ENCODE measurements around the genes ITPKA, SPTBN5 and TMEM62.

GRCh38 chr15:41482074-41482942, 11.4 kb upstream of the ITPKA start:
- PRO-cap: no peak

GRCh38 chr15:41492958-41493945, at the start of gene ITPKA:
Gene ITPKA, plus strand, starts transcription at chr15:41493874.
- PRO-cap: bidirectional peak, plus-strand start at chr15:41493378, minus-strand start at chr15:41493301; bidirectional peak, plus-strand start at chr15:41493874, minus-strand start at chr15:41493746

DNA sequence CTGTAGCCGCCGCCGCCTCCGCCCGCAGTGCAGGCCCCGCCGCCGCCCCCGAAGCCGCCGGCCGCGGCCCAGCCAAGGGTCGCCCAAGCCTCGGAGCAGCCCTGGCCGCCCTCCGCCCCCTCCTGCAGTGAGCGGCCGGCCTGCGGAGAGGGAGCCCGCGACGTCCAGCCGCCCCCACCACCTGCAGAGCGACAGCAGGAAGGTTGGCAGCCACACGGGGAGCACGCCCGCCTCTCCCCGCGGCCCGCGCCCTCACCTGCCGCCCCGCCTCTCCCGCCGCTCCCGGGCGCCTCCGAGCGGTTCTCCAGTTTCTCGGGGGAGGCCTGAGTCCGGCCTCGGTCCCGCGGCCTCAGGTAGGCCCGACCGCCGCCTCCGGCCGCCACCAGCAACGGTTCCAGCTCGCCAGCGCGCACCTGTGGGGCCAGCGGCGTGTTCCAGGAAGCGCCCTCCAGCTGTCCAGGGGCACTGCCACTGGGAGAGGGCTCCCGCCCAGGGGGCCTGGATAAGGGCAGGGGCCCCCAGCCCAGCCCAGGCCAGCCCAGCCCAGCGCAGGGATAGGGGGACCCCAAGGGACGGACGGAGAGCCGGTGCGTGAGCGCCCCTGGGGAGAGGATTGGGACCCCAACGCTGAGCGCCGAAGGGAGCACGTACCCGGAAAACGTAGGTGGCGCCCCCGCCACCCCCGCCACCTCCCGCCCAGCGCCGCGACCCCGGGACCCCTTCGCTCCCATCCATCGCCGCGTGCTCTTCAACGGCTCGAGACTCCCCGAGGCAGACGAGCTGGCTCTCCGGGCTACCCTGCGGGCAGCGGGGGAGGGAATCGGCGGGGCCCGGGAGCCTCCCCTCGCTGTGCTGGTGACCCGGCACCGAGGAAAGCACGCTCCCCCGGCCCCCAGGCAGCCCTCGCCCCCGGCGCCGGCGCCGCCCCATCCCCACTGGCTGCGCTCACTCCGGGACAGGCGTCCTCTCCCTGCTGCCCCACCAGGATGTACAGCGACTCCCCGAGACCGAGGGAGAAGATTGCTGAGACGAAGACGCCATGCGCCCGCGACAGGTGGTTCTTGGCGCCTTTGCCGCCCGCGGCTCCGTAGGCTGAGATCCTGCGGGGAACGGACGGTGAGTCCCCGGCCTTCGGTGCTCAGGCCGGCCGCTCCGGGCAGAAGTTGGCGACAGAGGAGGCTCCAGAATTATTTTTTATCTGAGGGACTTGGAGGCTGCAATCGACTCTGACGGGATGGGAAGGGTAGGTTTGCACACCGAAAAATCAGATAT, 2.0 kb downstream of the LTK start:
- PRO-cap: bidirectional peak, plus-strand start at position 307 of the sequence, minus-strand start at position 275 of the sequence

GRCh38 chr15:41527706-41528239, 14.1 kb upstream of the LTK start:
- PRO-cap: no peak

GRCh38 chr15:41562361-41563426, 3.7 kb downstream of the TYRO3 start:
- PRO-cap: no peak

- PRO-cap: no peak
Observed at GRCh38 chr15:41749581-41750684, 24.4 kb upstream of the MAPKBP1 start.

- PRO-cap: no peak
Observed at GRCh38 chr15:41893746-41894483, at the start of gene SPTBN5. Gene SPTBN5, minus strand, starts transcription at chr15:41894053.

- PRO-cap: no peak
Observed at GRCh38 chr15:41921629-41922180, 27.9 kb upstream of the SPTBN5 start.

DNA sequence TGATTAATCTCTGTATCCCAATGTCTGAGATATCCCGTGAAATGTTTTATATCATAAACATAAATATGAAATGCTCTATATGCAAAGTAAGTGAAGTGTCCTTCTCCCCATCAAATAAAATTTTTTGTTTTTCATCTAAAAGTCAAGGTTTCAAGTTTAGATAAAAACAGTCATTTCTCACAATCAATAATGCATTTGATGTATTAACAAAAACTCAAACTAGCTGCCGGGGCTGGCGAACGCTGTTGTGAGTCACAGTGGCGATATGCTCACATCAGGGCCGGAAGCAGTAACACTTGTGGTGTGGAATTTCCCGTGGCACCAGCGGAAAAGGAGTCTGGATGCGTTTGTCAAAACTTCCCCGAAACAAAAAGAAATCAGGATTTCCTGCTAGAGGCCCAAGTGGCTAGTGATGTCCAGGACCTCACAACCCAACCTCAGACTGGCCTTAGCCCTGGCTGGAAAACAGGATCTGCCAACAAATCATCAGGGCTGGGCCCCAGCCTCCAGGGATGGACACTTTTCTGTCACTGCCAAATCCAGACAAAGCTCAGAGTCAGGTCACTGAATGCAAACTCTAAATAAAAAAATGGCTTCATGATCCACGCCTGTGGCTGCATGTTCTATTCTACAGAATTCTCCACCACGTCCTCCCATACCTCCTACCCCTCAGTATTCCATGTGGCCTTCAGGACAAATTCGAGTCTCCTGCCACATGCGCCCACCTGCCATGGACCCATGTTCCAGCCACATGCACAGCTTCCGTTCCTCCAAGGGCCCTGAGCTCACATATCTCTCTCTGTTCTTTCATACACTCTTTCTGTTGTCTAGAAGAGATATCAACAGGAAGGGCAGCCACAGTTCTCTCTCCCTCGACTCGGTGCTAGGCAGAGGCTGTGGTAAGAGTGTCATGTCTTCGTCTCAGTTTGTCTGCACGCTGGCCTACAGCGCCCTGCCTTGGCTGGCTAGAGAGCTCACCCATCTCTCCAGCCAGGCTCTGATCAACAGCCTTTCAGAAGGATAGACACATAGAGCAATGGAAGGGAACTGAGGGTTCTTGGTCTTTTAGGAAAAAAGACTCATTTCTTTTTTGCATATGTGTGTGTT, 35.5 kb downstream of the EHD4 start:
- PRO-cap: no peak

DNA sequence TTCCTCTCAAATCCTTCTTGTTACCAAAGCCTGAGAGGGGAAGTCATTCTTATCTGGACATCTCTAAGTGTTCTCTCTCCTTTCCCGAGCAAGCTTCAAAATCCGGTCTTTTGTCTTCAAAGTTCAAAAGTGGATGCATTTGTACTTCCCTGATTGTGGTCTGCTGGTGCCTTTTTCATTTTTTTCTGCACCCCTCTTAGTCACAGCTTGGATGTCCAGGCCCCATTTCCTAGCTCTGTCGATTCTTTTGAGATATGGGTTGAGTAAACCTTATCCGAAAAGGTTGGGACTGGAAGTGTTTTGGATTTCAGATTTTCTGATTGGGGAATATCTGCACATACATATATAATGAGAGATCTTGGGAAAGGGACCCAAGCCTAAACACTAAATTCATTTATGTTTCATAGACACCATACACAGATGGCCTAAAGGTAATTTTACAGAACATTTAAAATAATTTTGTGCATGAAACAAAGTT, 34.7 kb downstream of the EHD4 start:
- PRO-cap: no peak

GRCh38 chr15:42045250-42045553, 24.4 kb upstream of the PLA2G4E start:
- PRO-cap: no peak

DNA sequence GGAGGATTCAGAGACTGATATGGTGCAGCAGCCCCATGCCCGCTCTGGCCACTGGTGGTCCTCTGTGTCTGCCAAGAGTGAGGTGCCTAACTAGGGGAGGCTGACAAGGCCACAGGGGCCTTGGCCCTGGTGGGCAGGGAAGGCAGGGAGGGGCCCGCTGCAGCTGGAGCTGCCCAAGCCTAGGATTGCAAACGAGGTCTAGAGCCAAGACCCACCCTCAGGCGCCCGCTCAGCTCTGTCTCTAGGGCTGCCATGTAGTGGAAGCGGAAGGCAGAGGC, 11.4 kb downstream of the PLA2G4D start:
- PRO-cap: no peak

DNA sequence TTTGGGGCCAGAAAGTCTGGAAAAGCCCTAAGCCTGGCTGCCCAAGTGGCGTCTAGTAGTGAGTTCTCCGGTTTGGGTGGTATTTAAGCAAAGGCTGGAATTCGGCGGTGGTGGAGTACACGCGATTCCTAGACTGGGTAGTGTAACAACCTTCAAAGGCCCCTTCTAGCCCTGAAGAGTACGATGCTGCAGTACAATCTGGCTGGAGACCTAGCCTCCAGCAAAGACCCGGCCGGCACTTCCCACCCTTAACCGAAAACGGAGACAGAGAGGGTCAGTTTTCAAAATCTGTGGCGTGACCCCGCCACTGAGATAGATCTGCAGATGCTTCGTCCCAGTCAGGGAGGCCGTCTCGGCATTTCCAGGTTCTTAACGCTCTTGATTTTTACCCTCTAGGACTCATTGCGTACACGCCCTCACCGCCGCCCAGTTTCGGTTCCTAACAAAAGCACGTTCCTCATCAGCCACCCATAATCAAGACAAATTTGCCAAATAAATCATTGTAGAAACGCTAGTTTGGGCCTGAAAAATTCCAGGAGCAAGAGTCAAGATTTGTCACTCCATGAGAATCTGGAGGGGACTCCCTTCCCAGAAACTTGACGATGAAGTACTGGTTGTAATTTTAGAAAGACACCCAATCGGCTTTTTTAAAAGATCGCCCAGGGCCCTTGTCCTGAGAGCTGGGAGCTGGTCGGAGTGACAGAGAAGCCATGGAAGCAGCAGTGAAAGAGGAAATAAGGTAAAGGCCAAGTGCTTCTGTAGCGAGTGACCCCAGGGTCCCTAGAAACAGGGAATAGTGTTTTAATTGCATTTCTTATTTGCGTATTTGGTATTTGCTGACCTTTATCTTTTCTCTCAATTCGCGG, 772 bp upstream of the TMEM87A start:
- PRO-cap: bidirectional peak, plus-strand start at position 323 of the sequence, minus-strand start at position 361 of the sequence

DNA sequence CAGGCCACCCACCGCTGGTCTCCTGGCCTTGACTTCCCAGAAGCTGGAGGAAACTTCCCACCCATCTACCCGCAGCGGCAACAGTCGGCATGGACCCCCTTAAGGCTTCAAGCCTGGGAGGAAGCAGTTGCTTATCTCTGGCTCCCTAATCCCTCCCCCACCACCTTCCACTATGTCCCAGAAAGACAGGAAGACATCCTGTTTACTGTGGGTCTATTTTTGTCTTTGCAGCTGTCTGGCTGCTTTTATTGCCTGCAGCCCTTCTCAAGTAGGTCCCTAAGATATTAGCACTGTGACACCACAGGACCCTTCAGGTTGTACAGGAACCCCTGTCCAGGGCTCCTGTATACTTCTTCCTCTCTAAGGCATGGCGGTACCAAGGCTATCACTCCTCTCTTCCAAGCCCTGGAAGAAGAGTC, 27.0 kb downstream of the CAPN3 start:
- PRO-cap: no peak

GRCh38 chr15:42408880-42409393, 49.6 kb downstream of the CAPN3 start:
- PRO-cap: no peak

DNA sequence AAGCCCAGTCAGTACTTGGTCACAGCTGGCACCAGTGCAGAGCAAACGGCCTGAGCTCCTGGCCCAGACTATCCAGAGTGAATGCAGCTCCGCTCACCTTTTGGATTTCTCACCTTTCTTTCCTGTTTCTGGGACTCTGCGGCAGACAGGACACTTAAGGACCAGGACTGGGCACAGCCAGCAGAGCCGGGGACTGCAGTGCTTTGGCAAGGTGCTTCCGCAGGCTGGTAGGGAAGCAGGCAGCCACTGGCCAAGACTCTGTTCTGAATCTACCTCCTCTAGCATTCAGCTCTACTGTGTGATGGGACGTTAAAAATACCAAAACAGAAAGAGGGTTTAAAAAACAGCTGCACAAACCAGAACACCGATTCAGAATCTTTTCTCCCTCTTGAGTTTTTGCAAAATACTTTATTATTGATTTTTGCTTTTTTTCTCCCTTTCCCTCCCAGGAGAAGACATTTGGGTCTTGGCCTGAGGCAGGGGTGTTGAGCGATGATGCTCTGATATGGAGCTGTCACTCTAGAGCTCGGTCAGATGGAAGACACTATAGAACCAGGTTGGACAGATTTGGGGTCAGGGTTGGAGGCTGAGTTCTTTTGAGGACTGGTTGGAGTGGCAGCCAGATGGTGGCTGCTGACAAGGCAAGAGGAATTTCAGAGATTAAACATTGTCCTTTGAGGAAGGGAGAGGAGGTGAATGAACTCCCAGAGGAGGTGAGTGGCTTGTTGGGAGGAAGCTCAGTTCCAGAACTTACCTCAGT, 17.0 kb downstream of the CDAN1 start:
- PRO-cap: no peak

DNA sequence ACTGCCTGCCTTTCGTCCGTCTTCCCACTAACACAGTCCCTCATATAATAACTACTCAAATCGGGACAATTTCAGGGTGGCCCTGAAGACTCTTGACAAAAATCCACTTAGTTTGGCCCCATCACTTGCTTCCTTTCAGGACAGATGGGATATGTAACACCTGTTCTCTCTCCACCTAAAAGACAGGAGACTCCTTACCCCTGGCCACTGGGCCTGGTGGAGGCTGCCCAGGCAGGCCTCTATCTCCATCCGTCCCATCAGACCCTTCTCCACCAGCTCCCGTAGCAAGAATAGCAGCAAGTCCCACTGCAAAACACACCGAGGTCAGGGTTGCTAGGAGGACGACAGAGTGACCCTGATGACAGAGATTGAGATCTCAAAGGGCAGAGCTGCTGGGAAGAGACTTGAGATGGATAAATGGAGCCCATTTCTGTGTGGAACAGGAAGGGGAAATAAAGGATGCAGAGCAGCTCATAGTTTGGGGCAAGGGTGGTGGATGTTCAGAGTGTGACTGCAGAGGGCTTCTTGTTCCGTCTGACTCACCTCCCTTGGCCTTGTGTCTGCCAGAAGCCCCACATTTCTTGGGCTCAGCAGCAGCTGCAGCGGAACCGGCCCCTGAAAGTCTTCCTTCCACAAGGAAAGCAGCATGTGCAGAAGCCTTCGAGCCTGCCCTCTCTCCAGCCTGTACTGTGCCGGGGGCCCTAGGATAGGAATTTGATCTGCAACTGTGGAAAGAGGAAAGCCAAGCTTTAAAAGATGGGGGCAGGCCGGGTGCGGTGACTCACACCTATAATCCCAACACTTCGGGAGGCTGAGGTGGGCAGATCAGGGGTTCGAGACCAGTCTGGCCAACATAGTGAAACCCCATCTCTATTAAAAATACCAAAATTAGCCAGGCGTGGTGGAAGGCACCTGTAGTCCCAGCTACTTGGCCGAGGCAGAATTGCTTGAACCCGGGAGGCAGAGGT, 11.7 kb downstream of the CDAN1 start:
- PRO-cap: no peak

DNA sequence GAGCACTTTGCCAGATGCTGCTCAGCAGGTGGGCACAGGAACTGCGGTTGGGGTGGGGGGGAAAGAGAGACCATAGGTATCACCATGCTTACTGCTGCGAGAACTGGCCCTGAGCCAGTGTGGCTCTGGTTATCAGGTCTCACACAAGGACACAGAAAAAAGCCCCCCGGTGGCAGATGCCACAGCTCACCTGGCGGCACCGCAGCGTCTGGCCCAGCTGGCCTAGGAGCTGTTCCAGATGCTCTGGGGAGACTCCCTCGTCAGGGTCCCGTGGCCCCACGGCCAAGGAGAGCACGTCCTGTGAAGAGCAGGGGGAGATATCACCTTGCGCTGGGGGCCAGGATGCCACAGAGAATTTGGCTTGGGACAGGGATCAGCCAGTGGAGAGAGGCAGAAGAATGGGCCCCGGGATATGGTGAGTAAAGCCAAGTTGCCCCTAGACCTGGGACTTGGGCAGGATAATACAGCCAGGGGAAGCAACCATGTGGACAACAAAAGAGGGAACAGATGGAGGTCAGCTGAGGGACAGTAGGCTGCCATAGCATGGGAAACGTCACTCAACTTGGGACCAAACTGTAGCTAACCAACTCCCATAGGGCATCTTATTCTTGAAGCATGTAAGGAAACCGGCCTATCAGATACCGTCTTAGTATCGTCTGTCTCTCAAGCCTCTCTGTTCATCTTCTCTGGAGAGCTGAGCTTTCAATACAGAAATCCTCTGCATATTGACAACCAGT, 10.6 kb downstream of the CDAN1 start:
- PRO-cap: no peak

GRCh38 chr15:43133285-43134058, at the start of gene TMEM62:
Gene TMEM62, plus strand, starts transcription at chr15:43133586.
- PRO-cap: bidirectional peak, plus-strand start at chr15:43133479, minus-strand start at chr15:43133398; bidirectional peak, plus-strand start at chr15:43133598, minus-strand start at chr15:43133655; bidirectional peak, plus-strand start at chr15:43133985, minus-strand start at chr15:43133697

- PRO-cap: unidirectional peak, minus-strand start at chr15:43186155
Observed at GRCh38 chr15:43185686-43186303, 592 bp downstream of the CCNDBP1 start.